Prostate gland (tissue), 2 donors: Measurements from ENCODE around the gene WDR38.

- PRO-cap = no peak
- RAMPAGE, long total RNA, 2 experiments = no peak in any of the 2 experiments
These were observed 27.6 kb downstream of the ADGRD2 start for GRCh38 chr9:124477756-124478359.

GRCh38 chr9:124511380-124511990 lies 4.3 kb upstream of the NR5A1 start:
- PRO-cap = no peak
- RAMPAGE, long total RNA, 2 experiments = no peak in any of the 2 experiments

GRCh38 chr9:124531886-124532433 lies 24.8 kb upstream of the NR5A1 start:
- PRO-cap = no peak
- RAMPAGE, long total RNA, 2 experiments = no peak in any of the 2 experiments

DNA sequence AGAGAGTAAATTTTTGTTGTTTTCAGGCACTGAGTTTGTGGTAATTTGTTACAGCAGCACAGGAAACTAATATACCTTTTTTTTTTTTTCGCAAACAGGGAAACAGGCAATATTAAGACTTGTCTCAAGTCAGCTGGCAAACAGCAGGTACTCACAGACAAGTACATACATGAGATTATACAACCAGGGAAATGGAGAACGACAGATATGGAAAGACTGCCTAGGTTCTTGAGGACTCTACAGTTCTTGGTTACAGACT lies 49.5 kb upstream of the NR5A1 start:
- PRO-cap = no peak
- RAMPAGE, long total RNA, 2 experiments = no peak in any of the 2 experiments

DNA sequence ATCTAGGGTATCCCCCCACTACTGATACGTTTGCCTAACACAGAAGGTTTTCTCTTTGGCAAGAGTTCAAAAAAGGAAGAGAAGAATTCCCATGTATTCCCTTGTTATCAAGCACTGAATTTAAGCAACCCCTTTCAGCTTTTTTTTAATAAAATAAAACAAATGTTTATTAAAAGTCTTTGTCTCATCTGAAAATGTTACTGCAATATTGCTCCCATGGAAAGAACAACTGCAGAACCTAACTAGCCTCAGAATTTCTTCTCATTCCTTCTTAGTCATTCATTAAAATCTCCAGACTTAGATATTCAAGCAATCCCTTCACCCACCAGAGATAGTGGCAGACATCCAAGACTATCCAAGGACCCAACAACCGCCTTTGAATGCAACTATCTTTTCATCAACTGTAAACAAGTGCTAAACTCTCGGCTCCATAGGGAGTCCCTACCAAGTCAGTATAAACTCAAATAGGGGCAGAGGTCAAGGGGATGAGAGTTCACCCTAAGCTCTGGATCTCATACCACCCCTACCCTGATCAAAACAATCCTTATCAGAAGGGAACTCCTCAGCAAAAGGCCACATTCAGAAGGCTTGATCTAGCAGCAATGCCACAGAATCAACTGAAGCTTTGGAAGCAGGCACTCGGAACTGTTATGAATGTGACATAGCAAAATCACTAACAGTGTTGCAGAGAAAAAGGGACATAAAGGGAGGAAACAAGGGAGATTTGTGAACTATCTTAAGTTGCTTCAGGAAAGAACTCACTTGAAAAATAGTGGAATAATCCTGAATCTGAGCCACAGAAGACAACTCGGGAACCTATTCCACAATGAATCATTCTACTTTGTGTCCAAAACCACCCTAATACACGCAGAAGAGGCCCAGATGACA lies 50.0 kb downstream of the NR6A1 start:
- PRO-cap = no peak
- RAMPAGE, long total RNA, 2 experiments = no peak in any of the 2 experiments

DNA sequence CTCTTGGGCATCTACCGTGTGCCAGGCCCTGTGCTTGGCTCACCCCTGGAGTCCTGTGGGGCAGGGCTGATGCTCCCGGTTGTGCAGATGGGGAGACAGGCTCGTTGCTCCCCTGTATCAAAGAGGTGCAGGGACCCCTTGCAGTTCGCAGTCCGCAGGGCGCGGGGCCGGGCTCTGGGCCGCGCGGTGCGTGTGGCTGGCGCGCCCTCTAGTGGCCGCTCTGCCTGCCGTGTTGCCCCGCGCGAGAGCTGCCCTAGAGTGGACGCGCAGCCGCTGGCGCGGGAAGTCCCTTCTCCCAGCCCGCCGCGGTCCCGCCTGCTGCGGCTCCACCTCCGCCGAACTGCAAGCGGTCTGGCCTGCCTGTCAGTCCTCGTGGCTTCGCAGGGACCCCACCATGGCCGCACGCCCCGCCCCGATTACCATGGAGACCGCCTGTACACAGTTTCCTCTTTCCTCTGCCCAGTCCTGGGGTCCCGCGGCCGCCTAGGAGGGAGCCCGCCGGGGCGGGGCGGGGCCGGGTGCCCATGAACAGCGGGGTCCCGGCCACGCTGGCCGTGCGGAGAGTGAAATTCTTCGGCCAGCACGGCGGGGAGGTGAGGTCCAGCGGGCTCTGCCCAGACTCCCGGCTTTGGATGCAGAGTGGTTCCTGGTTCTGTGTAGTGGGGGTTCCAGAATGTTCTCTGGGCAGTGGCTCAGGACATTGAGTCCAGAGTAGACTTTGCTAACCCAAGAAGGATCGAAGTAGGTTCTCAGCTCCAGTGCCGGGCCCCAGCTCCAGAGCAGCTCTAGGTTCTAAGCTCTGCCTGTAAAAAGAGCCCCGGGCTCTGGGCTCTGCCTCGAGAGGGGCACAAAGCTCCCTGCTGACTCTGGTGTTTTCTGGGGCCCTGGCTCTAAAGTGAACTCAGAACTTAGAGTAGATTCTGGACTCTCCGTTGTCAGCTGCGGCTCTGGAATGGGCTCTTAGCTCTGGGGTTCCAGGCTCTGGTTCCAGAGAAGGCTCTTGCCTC lies at the start of gene WDR38:
TSS of gene WDR38 (plus strand) at position 453 of the 1,007 bp plus-strand sequence.
- PRO-cap = no peak
- RAMPAGE, long total RNA, 2 experiments = no peak in any of the 2 experiments

DNA sequence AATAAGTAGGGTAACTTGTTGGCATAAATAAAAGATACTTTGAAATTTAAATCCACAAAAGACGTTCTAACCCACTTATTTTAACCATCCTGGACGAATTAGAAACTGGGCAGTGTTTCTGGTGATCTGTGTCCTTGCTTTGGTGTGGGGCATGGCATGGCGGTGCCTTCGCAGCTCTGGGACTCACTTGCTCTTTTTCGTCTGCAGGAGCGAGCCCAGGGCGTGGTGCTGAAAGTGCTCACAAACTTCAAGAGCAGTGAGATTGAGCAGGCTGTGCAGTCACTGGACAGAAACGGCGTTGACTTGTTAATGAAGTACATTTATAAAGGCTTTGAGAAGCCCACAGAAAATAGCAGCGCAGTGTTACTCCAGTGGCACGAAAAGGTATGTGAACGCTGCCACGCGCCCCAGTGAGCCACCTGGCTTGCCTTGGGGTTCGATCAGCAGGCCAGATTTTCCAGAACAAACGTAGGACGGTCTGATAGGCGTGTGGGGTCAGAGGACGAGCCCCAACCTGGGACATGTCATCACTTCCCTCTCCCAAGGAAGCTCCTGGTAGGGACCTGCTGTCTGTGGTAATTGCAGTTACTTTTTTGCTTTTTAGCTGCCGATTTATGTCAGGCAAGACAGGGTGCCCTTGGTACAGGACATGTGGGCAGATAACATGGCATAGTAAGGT lies 13.0 kb downstream of the ARPC5L start:
- PRO-cap = no peak
- RAMPAGE, long total RNA, 2 experiments = start-site peak on the plus strand in 1 of 2 experiments, centred at position 280 of the sequence, 7 reads per replicate

DNA sequence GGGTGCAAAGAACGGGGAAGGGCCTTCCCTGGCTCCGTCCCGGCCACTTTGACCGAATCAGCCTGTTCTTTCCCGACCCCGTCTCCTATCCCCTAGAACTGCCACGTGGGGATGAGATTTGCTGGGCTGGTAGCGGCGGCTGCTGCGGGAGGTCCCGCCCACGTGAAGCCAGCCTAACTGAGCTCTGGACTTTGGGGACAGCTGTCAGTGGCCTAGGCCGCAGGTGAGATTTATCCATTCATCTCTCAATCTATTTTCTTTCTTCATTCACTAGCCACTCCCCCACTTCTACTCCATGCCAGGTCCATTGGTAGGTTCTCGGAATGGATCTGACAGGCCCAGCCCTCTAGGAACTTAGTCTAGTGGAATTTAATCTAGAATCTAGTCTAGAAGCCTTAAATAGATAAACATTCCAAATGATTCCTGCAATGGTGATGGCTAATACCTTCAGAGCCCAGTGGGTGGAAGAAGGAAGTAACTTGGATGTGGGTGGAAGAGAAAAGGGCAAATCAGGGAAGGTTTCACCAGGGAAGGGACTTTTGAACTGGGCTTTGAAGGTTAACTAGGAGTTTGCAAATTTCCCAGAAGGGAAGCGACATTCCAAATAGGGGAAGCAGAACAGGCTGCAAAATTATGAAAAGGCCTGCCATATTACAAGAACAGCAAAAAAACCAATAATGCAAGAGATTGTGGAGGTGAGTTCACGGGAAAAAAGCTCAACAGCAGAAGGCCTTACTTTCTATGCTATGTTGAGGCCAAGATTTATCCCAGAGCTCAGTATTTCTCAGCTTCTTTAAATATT lies 543 bp downstream of the RABEPK start:
- PRO-cap = no peak
- RAMPAGE, long total RNA, 2 experiments = no peak in any of the 2 experiments

GRCh38 chr9:125289171-125290199 lies 27.9 kb downstream of the GAPVD1 start:
- PRO-cap = no peak
- RAMPAGE, long total RNA, 2 experiments = no peak in any of the 2 experiments

- PRO-cap = no peak
- RAMPAGE, long total RNA, 2 experiments = no peak in any of the 2 experiments
These were observed 175.5 kb downstream of the GAPVD1 start for GRCh38 chr9:125437231-125437468.

- PRO-cap = no peak
- RAMPAGE, long total RNA, 2 experiments = no peak in any of the 2 experiments
These were observed 172.2 kb downstream of the MAPKAP1 start for GRCh38 chr9:125534832-125535112.

DNA sequence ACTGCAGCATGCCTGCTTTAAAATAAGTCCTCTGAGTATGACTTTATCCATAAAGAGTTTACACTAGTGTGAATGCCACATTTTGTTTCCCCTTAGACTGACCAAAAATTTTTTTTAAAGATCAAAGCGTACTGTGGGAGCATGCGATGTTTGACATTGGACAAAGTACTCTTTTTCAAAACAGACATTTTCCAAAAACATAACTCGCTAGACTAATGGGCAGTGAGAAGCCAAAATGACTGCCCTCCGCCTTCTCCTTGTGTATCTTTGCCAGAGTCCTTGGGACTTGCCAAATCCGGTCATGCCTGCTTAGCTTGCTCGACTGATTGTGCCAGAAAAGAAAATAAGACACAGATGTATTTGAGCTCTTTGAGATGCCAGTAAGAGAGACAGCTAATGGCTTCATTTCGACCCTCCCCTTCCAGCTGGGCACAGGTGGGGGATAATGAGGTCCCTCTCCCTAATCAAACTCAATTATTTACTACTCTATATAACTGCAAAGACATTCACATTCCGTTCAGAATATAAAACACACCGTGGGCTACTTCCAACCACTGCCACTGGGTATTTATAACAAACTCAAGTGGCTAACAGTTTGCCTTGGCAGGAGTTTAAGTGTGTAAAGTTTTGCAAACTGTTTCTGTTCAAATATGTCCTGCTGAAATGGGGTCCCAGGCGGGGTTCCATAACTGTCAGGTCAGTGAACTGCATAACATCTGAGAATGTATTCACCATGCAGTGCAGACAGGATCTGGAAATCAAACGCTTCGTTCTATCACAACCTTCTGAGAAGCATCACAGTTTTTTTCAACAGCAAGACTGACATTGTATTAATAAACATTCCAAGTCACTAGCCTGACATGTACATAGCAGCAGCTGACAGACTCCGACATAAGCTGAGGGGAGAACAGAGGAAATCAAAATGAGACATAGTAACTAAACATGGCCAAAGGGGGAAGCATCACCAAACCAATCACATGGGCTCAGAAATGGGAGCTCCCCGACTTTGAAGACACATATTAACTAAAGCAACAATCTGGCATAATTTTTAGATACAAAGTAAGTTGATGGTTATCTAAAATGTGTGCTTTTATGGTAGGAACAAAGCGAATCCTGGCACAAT lies 157.2 kb downstream of the MAPKAP1 start:
- PRO-cap = no peak
- RAMPAGE, long total RNA, 2 experiments = no peak in any of the 2 experiments

DNA sequence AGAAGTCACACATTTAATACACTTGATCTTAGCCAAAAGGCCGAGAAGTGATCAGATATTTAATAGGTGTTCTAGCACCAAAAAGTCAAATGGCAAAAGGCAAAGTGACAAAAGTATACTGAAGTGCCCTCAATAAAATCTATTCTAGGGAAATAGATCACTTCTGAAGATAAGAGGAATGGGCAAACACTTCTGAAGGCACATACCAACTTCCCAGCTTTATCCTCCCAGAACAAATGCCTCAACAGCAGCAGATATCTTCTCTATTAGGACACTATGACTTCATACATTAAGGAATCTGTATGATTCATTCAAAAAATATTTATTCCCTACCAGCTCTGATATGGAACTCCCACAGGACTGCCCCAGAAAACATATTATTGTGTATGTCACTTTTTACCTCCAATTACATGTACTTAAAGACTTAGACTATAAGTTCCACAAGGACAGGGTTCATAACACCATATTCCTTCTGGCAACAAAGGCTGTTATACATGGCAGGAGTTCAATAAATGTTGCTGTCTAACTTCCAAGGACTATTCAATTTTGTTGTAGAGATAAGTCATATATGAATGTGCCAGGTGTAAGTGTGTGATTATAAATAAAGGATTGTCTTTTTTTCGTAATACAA lies 31.6 kb downstream of the MAPKAP1 start:
- PRO-cap = no peak
- RAMPAGE, long total RNA, 2 experiments = no peak in any of the 2 experiments

DNA sequence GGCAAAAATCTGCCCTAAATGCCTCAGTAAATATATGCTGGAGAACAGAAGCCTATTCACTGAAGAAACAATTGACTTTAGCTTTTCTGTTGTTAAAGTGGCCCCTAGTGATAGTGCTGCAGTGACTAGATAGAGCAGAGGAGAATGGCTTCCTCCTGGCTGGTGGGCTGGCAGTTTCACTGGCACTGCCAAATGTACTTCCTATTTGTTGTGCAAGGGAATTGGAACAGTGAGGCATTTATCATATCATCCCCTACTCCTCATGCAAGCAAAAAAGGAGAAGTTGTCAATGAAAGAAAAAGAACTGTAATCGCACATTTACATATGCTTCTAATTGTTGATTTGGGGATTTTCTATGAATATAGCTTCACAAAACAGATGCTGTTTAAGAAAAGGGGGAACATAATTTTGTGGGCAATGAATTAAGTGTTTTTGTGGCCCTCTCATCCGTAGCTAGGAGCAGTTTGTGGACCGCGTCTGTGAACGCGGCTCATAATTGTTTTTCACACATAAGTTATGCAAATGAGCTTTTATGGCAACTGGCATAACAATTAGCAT lies 12.1 kb downstream of the PBX3 start:
- PRO-cap = no peak
- RAMPAGE, long total RNA, 2 experiments = no peak in any of the 2 experiments

DNA sequence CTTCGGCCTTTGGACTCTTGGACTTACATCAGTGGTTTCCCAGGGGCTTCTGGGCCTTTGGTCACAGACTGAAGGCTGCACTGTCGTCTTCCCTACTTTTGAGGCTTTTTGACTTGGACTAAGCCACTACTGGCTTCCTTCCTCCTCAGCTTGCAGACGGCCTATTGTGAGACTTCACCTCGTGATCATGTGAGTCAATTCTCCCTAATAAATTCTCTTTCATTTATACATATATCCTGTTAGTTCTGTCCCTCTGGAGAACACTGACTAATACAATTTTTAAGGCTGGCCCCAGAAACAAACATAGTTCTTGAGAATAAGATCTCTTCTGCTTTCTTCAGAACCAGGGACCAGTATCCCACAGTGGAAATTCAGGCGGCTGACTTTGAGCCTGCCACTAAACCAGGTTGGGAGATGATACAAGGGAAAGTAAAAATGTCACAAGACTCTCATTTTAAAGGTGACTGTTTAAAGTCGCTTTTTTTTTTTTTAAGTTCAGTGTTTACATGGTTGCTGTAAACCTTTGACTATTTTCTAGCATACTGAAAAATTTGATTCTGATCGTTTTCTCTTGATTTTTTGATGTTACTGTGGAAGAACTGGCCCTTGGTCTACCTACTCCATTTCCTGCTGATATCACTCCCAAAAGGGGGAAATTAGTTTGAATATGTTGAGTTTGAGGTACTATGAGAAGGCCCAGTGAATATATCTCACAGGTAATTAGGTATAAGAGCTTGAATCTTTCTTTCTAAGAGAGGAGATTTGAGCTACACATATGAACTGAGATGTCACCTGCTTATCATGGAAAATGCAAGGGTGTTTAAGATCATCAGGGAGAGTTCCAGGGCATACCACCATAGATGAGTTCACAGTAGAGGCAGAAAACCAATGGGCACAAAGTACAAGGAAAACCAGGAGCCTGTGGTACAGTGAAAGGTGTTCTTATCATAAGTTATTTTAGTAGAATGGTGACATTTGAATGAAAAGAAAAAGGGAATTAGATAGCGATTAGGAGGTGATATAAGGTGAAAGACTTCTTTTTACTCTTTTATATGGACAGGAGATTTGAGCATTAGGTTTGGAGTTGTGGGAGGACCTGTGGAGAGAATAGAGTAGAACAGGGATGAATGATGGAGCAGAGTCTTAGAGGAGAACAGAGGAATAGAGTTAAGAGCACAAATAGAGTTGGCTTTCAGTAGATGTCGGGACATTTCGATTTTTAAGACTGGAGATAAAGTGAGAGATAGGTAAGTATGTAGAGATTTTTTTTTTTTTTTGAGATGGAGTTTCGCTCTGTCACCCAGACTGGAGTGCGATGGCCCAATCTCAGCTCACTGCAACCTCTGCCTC lies 38.8 kb downstream of the PBX3 start:
- PRO-cap = no peak
- RAMPAGE, long total RNA, 2 experiments = no peak in any of the 2 experiments

DNA sequence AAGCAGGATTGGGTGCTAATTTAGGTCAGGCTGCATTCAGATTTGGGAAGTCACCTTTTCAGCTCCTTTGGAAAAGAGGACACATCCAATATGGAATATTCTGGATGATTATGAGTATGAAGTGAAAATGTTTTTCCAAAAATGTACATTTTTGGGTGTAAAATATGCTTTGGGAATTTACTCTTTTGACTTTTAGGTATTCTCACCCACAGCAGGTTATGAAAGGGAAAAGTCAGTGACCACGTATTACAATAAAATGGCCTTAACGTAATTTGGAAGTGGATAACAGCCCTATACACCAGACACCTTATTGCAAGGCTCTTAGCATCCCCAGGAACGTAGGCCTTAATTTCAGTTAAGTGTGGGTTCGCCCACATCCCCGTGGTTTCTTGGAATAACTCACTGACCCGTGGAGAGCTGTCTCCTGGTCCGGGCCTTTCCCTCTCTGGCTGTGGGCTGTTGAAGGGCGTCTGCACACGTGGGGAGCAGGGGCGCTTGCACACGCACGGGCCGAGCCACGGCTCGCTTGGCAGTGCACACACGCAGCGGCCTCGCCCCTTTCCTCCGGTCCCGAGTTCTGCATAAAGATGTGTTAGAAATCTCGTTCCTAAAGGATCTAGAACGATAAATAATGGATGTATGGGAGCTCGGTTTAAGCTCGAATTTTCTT lies 141.8 kb downstream of the PBX3 start:
- PRO-cap = no peak
- RAMPAGE, long total RNA, 2 experiments = no peak in any of the 2 experiments

GRCh38 chr9:126345517-126345804 lies 18.8 kb downstream of the MVB12B start:
- PRO-cap = unidirectional peak, minus-strand start at chr9:126345609
- RAMPAGE, long total RNA, 2 experiments = no peak in any of the 2 experiments

DNA sequence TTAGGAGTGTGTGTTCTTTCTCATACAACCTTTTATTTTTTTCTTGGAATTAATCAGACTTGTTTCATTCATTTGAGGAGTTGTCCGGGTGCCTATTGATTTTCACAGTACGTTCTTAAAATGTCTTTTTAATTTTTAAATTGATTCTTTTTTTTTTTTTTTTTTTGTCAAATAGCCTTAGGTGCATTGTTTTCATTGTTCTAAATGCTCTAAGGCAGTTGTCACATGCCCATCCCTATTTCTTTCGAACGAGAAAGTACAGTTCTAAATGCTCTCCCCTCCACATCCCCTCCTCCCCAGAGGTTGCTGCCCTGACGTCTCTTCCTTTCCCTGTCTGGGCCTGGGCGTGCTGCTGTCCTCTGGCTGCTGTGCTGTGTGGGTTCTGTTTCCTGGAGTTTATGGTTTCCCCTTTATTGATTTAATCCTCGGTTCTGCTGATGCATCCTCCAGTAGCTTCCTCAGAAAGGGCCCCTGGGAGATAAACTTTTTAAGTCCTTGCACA lies 48.6 kb downstream of the MVB12B start:
- PRO-cap = no peak
- RAMPAGE, long total RNA, 2 experiments = no peak in any of the 2 experiments

DNA sequence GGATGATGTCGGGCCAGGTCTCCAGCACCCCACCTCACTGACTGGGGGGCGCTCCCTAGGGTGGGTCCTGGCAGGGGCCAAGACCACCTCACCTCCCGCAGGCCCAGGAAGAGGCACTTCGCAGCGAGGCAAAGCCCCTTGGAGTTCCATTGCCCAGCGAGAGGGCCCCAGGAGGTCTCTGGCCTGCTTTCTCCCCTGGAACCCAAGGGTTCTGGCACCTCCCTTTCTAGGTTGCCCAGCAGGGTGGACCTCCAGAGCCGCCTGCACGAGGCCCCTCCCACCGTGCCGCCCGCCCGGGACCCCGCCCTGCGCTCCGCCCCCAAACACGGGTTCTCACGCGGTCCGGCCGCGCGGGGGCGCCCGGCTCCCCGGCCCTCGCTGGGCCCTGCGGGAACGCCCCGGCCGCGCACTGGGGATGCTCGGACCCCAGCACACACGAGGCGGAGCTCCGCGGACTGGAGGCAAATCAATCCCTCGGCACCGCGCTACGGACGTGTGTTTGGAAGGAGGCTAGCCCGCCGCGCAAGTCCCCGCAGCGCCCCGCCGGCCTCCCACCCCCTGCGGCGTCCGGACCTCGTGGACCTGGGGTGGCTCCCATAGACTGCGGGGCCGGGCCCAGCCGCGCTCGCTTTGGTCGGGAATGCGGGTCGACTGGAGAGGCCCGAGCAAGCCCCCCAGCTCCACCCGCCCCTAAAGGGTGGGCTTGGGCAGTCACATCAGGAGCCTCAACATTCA lies 99.5 kb upstream of the LMX1B start:
- PRO-cap = bidirectional peak, plus-strand start at position 407 of the sequence, minus-strand start at position 204 of the sequence
- RAMPAGE, long total RNA, 2 experiments = no peak in any of the 2 experiments

DNA sequence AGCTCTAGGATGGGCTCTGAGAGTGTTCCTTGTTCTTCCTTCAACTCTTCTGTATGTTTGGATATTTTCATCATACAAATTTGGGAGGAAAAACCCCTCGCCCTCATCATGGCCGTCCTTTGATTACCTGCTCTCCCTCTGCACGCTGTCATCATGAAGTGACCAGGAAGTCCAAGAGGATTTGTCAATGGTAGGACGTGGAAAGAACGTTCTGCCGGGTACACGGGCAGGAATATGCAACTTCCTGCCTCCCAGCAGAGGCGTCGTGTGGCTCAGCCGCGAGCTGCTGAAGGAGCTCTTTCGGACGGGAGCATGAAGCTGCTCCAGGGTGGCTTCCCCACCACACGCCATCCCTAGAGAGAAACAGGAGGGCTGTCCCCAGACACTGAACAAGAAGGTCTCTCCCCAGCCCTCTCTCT lies 88.4 kb upstream of the LMX1B start:
- PRO-cap = no peak
- RAMPAGE, long total RNA, 2 experiments = no peak in any of the 2 experiments